Mammary epithelial cell (primary cell): ENCODE measurements around the genes BDH1, FYTTD1 and LMLN.

DNA sequence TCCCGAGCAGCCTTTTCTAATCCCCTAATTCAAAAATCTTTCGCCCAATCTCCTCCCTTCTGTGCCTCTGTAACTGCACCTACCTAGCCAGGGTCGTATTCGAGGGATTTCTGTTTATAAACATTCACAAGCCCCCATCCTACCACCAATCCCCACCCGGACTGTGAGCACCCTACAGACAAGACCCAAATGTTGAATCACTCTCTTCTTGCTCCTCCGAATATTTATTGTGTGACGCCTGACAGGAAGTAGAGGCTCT, 1.7 kb downstream of the BDH1 start:
- CAGE, long polyA plus RNA, result no peak
- RRBS, result no CpG with 5 or more reads among the region's 7 CpGs

DNA sequence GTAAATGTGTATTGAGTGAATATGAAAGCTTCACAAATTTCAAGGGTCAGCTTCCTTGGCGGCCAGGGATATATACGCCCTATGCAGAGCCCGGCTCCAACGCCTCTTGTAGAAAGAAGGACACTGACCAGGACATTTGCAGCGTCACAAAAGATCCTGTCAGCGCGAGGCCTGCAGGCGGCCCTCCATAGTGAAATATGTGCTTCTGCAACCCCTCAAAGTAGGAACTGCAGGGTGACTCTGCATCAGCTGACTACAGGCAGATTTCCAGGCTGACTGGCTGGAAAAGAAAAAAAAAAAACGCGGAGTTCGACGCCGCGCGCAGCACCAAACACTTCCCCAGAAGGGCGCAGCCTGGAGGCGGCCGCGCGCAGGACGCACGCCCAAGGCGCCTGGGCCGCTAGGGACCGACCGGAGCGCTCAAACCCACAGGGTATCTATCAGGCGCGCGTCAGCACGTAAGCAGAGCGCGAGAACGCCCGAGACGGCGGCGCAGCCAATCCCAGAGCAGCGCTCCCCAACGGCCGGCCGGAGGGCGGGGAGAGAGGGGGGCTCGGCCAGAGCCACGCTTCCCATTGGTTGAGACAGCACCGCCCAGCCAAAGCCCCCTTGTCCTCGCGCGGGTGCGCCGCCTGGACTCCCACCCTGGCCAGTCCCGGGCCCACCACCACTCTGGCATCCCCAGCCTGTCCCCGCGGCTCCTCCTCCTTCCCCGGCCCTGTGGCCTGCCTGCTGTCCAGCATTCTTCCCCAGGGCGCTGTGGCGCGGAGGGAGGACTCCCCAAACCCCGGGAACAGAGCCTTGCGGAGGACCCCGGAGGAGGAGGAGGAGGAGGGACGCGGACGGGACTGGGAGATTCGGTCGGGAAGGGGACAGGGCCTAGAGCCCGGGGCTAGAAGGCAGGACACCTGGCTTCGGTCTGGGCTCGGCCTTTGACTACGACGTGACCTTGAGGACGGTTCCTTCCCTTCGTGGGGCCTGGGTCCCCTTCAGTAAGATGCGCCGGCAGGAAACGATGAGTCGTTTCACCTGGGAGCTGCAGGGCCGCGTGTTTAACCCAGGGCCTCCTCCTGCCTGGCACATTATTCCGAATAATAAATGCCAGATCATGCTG, 977 bp downstream of the BDH1 start:
- CAGE, long polyA plus RNA, result no peak
- RRBS, result 2% methylated on average over 15 of the region's 80 CpGs

DNA sequence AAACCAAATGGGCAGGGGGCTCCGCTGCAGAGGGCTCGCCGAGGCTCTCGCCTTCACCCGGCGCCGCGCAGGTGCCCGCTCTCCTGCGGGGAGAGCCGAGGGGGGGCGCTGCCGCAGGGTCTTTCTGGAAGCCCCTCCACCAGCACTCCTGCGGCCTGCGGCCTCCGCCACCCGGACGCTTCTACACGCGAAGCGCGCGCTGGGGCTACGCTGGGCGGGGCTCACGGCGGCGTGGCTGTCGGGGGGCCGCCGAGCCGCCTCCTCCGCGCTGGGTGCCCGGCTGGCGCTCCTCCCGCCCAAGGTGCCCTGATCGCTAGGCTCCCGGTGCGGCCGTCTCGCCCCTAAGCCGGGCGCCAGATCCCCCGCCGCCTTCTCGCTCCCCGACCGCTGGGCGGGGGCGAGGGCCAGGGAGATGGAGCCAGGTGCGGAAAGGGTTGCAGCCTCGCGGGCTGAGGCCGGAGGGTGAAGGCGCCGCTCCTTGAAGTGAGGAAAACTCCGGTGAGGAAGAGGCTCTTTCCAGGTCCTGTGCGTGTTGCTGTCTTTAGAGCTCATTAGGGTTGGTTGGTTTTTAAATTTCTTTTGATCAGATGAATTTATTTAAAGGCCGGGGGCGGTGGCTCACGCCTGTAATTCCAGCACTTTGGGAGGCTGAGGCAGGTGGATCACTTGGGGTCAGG, at the start of gene BDH1:
Gene BDH1, minus strand, starts transcription at position 185 of the 677 bp plus-strand sequence.
- CAGE, long polyA plus RNA, result no peak
- RRBS, result 2% methylated on average over 21 of the region's 62 CpGs

DNA sequence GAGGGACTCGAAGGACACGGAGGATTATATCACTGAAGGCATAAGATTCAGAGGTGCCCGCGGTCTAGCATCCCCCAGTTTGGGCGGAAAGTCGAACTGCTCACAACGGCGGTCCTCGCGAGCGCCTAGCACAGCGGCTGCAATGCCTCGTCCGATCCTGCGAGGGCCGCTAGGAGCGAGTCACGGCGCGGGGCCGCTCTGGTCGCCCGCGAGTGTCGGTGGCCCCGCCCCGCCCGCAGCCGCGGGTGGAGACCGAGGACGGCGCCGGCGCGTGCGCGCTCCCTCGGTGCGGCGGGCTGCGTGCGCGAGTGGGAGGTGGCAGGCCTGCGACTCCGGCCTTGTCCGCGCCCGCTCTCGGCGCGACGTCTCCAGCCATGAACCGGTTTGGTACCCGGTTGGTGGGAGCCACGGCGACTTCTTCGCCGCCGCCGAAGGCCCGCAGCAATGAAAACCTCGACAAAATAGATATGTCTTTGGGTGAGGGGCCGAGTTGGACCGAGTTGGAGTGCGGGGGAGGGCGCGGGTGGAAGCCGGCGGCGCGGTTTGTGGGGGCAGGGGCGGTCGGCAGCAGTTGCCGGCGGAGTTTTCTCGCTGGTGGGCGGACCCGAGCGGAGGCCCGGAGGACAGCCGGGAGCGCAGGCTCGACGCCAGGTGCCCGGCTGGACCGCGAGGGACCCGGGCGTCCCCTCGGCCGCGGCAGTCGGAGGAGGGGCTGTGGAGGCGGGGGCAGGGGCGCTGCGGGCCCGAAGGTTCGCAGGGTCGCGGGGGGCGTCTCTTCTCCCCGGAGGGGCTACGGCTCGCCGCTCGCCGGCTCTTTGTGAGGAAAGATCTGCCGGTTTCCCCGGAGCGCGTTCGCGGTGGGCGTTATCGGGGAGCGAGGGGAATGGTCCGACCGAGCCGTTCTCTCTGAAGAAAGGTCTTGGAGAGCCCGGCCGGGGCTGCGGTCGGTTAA, at the start of gene FYTTD1:
Gene FYTTD1, plus strand, starts transcription at position 286 of the 952 bp plus-strand sequence.
- CAGE, long polyA plus RNA, result no peak
- RRBS, result under 1% methylated on average over 55 of the region's 124 CpGs

DNA sequence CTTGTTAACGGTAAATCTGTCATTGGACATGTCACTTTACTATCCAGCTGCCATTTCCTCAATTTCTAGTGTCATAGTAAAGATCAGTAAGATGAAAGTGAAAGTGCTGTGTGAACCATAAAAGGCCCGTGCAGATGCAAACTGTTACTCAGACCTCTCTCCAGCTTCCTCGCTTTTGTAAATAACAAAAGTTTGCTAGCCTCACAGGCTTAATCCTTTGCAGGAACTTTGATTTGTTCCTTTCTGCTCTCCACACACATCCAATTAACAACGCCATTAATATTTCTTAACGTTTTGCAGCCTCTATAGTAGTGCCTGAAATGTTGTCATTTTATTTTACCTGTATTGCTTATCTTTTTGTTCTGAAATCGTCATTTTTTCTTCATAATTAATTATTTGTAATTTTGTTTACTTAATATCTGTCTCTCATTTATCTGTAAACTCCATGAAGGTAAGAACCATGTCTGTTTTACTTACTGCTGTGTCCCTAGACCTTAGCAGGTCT, 57.2 kb downstream of the LRCH3 start:
- CAGE, long polyA plus RNA, result no peak
- RRBS, result no CpG with 5 or more reads among the region's 6 CpGs

DNA sequence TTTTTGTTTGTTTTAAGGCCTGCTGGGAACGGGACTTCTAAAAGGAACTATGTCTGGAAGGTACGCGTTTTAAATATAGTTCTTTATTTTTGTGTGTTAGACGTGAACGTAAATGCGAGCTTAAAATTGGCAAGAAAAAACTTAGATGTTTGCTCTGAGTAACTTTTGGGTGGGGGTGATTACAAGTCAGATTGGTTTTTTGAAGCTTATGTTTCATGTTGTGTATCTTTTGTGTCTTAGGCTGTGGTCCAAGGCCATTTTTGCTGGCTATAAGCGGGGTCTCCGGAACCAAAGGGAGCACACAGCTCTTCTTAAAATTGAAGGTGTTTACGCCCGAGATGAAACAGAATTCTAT, 906 bp downstream of the RPL35A start:
- CAGE, long polyA plus RNA, result no peak
- RRBS, result no CpG with 5 or more reads among the region's 10 CpGs

- CAGE, long polyA plus RNA, result no peak
- RRBS, result no CpG with 5 or more reads among the region's 3 CpGs
Observed at GRCh38 chr3:197956126-197956959, 3.4 kb downstream of the IQCG start.

DNA sequence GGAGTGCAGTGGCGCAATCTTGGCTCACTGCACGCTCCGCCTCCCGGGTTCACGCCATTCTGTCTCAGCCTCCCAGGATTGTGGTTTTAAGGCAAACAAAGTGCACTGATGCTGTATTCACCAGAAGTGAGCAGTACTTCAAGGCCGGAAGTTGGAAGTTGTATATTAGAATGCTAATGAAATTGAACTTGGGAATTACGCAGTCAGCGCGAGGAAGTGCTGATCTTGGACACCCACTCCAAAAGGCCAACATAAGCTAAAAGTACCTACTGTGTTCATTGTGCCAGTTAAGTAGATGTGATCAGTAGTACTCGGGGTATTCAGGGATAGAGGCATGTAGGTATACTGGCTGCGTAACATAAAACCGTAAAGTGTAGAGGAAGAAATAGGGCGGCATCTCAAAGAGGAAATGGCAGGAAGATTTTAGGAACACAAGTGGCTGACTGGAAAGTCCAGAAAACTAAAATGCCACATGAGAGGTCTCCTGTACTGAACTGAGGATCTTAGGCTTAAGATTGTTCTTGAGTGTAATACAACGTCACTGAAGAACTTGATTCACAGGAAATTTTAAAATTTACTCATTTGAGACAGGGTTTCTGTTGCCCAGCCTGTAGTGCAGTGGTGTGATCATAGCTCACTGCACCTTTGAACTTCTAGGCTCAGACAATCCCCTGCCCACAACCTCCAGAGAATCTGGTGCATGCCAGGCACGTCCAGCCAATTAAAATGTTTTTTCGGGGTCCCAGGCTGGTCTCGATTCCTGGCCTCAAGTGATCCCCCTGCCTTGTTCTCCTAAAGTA, 2.1 kb downstream of the IQCG start:
- CAGE, long polyA plus RNA, result no peak
- RRBS, result 71% methylated on average over 1 of the region's 17 CpGs

- CAGE, long polyA plus RNA, result no peak
- RRBS, result under 1% methylated on average over 22 of the region's 57 CpGs
Observed at GRCh38 chr3:197960144-197960988, at the start of gene LMLN. Gene LMLN, plus strand, starts transcription at chr3:197960217.